Left common carotid artery plus branches (tissue), 1 donor: ENCODE measurements around the gene ZNF532.

- PRO-cap, result no peak
These were observed 495.9 kb upstream of the TCF4 start for GRCh38 chr18:56083784-56084430.

- PRO-cap, result no peak
These were observed 121.0 kb downstream of the WDR7 start for GRCh38 chr18:56772062-56772623.

DNA sequence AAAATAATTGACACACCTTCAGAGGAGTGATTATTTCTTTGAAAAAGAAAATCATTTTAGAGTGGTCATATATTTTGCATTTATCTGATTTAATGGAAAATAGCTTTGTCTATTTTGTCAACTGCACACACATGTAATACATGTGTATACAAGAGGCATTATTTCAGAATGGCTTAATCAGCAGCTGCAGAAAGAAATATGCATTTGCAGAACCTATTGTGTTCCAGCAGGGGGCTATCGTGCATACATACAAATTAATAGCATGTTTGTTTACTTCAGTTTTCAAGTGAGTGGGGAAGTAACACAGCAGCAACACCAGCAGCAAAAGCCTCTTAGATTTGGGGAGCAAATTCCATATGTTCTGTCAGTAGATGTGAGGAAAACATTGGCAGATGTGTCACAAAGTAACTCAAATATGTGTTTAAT lies 218.0 kb downstream of the WDR7 start:
- PRO-cap, result no peak

GRCh38 chr18:57440771-57441165 lies 5.6 kb downstream of the ONECUT2 start:
- PRO-cap, result no peak

GRCh38 chr18:57772426-57772807 lies 30.7 kb downstream of the ATP8B1 start:
- PRO-cap, result no peak

DNA sequence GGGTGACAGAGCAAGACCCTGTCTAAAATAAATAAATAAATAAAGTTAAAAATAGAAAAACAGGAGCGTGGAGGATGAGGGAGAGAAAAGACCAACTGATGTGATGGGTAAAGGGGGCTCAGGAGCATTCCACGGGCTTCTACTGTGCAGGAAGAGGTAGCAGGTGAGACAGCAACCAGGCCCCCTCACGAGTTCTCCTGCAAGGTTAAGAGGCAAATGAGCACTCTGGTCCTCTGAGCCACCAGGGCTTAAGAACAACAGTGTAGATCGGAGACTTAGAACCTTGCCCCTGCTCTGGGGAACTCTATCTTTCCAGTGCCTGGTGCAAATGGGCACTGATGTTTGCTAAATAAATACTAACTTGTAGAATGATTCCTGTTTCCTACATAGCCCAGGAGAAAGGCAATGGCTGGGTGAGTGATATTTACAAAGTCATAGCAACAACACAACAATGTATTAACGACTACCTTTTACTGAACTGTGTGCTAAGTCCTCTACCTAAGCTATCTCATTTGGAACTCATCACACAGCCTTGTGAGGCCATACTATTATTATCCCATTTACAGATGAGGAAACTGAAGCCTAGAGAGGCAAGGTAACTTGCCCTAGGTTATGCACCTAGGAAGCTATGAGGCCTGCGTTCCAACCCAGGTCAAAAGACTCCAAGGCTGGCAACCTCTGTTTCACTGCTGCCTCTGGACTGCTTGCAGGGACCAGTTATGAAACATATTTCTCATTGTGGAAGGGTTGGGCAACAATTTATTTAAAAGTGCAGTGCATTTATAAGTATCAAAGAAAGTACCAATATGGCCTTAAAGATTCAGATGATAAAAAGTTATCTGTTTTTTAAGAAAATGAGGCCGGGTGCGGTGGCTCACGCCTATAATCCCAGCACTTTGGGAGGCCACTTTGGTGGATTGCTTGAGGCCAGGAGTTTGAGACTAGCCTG lies 4.3 kb downstream of the ATP8B1 start:
- PRO-cap, result no peak

GRCh38 chr18:57902264-57902695 lies 99.2 kb upstream of the ATP8B1 start:
- PRO-cap, result no peak

- PRO-cap, result no peak
These were observed 106.5 kb upstream of the ATP8B1 start for GRCh38 chr18:57909599-57910065.

- PRO-cap, result no peak
These were observed 51.2 kb downstream of the NEDD4L start for GRCh38 chr18:58095143-58095680.

GRCh38 chr18:58149167-58149773 lies 105.2 kb downstream of the NEDD4L start:
- PRO-cap, result no peak

DNA sequence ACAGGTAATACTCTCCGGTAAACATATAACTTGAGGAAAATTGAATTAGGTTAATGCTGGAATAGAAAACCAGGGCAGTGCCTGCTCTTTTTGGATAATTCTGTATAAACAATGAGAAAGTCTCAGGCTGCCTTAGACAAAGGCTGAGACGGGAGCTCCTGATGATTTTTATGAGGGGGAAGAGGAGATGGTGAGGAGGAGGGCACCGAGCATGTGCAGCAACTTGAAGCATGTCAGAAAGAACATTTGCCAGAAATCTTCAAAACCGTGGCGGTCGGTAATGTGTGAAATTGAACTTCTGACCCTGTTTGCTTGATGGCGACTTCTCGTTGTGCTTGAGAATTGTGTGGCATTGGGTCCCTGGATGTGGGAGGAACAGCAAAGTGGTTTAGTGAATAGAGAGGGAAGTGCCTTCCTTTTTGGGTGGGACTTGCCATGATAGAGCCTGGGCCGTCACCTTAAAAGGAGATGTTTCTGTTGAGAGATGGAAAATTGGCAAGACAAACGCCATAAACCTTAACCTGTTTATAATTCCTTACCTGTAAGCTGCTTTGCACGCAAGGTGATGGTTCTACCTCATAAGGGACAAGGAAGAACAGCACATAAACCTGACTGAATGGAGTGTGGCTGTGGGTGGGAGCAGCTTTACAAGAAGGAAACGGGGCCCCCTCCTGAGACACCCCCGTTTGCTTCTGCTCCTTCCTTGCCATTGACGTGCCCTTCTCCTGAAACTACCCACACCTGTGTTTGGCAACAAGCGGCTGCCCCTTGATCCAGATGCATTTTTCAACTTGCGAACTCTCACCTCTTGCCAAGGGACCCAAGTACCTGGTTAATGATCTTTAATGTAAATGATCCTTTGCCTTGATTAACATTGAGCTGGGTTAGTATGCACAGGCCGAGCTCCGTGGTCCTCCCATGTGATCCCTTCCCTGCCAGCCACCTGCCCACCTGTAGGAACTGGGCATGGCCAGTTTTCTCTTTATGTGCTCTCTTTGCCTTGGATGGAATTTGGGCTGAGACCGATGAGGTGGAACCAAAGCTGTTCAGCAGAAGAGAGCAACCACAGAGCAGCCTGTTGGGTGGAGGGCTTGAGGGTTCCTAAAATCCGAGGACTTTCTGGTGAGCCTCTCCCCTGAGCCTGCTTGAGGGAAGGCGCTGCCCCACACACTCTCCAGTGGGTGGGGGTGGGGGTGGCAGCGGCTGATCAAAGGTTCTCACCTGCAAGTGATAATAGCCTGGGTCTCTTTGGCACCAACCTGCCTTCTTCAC lies 153.2 kb downstream of the NEDD4L start:
- PRO-cap, result no peak

DNA sequence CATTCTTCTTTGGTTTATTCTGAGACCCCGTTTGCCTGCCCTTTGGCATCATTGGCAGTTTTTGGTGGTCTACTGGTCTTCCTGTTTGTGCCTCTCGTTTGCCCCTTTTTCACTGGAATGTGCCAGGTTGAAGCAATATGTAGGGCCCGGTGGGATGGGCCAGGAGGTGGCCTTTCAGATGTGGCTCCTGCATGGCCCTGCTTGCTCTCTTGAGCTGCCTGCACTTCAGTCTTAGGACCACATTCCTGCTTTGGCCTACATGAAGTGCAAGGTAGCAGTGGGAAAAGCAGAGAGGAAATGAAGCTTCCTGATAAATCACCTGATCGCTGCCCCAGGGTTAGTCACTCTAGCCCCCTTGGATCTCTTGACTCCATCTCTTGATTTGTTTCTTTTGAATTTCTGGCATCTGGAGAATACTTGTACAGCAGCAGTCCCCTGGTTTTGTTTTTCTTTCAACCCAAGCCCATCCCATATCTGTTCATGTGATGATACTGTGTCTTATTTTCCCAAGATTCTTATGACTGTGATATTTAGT lies 169.9 kb downstream of the NEDD4L start:
- PRO-cap, result no peak

DNA sequence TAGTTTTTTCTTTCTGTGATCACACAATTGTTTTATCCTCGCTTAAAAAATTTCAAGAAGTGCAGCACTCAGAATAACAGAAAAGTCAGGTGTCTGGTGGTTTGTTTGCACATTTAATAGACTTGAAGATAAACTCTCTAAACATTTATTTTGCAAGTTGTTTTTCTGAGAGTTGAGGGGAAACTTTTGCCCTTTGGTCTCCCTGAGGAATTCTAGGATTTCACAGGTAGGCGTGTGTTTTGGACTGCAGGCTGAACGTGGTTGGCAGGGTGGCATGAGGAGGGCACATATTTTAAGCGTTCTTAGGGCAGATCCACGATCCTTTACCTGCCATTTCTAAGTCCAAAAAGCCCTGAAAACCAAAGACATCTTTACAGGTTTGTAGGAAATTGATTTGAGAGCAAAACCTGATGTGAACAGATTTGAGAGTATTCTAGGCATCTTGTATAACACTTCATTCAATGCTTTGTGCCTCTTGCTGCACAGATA lies 188.7 kb downstream of the NEDD4L start:
- PRO-cap, result no peak

DNA sequence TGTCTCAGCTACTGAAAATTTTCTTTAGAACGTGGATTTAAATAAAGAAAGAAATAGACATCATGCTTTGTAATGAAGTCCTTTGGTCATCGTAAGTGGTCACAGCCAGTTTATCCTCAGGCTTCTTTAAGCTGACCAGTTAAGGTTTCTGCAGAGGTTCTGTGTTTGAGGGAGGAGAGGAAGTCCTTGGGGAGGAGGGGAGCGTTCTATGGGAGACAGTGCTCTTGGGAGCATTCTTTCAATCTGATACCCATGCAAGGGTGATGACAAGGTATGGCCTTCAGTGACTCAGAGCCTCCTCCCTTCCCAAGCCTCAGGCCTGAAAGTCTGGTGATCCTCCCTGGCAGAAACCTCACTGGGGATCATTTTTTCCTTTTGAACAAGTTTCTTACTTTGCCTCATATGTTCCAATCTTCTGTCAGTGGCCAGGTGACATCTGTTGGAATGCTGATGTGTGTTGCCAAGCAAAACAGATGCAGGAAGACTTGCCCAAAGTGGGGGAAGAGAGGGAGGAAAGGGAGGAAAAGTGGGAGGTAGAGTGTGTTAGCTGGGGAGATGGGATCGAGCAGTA lies 224.7 kb downstream of the NEDD4L start:
- PRO-cap, result no peak

GRCh38 chr18:58385329-58385895 lies 243.5 kb downstream of the ALPK2 start:
- PRO-cap, result no peak

GRCh38 chr18:58623954-58624640 lies 4.8 kb downstream of the ALPK2 start:
- PRO-cap, result no peak

DNA sequence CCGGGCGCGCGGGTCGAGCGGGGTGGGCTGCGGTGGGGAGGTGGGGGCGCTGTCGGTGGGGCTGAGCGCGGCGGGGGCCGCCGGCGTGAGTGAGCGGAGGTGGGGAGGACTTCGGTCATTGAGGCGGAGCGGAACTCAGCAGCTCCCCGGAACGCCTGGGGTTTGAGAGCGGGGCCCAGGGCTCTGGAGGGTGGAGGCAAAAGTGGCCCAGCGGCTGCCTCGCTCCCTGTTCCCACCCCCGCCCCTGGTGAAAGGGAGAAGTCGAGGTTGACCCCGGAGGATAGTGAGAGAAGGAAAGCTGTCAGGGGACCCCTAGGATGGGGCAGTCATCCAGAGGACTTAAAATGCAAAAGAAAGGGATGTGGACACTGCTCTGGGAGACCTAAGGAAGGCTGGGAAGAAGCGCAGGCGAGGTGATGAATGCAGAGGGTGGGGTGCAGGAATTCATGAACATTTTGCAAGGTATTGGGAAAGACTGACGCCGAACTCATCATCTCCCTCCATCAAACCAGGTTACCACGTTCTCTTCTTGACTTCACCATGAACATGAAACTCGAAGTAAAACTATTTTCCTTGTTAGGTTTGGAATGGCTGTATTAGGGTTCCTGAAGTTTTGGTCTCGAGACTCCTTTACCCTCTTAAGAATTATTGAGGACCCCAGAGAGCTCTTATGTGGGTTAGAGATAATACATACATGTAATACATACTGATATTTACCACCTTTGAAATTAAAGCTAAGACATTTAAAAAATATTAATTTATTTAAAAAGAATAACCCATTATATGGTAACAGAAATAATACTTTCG lies 813 bp downstream of the MALT1 start:
- PRO-cap, result no peak

DNA sequence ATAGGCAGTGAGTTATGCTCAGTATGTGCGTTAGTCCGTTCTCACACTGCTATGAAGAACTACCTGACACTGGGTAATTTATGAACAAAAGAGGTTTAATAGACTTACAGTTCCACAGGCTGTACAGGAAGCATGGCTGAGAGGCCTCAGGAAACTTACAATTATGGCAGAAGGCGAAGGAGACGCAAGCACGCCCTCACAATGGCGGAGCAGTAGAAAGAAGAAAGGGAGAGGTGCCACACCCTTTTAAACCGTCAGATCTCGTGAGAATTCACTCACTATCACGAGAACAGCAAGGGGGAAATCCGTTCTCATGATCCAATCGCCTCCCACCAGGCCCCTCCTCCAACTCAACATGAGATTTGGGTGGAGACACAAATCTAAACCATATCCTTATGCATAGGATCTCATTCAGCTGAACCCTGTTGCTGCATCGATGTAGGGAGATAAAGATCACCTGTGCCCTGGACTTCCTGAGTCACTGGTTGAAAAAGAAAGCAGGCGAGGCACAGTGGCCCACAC lies 84.6 kb upstream of the ZNF532 start:
- PRO-cap, result no peak

DNA sequence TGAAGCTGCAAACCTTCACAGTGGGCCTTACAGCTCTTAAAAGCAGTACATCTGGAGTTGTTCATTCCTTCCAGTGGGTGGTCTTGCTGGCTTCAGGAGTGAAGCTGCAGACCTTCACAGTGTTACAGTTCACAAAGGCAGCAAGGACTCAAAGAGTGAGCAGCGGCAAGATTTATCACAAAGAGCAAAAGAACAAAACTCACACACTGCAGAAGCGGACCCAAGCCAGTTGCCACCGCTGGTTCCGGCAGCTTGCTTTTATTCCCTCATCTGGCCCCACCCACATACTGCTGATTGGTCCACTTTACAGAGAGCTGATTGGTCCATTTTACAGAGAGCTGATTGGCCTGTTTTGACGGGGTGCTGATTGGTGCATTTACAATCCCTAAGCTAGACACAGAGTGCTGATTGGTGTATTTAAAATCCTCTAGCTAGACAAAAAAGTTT lies 37.3 kb upstream of the ZNF532 start:
- PRO-cap, result no peak

- PRO-cap, result no peak
These were observed at the start of gene ZNF532 for GRCh38 chr18:58864685-58865041. ZNF532 (plus strand) TSS chr18:58864877.